GM19240 (cell line): ENCODE results near the gene GMPPA.

DNA sequence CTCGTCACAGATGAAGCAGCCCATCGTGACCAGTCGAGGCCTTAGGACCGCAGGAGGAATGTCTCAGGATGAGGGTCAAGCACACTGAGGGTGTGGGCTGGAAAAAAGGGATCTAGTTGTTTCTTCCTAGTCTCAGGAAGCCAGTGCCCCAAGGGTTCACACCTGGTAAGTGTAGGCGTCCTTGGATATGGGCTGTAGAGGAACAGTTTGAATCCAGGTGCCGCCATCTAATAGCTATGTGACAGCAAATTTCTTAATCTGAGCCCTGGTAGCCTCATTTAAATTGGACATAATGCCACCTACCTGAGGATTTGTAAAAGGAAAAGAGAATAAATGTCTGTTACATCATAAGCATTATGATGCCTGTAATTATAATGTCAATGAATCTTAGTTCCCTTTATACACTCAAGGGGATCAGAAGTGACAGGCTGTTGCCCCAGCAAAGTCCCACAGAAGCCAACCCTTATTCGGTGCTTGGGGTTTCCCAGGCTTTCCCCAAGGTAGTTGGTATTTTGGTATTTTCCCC is 3.7 kb upstream of the GPBAR1 start:
- RRBS = no CpG with 5 or more reads among the region's 7 CpGs

DNA sequence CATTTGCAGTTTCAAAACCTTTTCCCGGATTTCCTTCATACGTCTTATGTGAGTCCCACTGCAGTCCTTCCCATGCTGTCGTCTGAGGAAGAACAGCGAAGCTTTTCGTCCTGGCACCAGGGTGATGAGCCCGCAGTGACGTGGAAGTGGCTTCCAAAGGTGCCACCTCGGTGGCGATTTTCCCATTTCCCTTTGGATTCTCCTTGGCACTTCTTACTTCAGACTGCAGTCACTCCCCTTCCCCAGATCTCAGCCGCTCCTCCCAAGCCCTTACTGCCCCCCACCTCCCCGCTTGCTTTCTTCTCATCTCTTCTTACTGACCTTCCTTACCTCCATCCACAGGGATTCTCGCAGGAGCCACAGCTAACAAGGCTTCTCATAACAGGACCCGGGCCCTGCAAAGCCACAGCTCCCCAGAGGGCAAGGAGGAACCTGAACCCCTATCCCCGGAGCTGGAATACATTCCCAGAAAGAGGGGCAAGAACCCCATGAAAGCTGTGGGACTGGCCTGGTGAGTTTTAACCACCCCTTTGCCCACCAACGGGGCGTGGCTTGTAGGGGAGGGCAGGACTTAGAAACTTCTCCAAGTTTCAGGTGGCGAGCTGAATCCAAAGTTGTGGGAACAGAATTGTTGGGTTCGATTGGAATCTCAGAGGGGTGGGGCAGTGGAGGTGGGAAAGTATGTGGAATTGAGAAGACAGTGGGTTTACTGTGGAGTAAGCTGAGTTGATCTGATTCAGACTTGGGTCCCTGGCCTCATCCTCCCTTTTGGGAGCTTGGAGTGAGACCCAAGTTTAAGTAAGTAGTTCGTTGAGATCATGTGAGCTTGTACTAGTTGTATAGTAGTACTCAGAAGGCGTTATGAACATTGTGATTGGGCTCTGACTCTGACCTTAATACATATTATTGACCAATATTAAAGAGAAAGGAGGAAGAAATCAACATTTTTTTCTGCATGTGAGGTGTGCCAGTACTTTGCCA is 1.0 kb downstream of the PNKD start:
- RRBS = 61% methylated on average over 2 of the region's 20 CpGs

DNA sequence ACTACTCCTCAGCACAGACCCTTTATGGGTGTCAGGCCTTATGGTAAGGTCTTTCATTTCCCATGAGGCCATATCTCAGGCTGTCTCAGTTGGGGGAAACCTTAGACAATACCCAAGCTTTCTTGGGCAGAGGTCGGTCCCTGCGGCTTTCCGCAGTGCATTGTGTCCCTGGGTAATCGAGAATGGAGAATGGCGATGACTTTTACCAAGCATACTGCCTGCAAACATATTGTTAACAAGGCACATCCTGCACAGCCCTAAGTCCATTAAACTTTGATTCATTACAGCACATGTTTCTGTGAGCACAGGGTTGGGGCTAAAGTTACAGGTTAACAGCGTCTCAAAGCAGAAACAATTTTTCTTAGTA is 19.5 kb upstream of the TMBIM1 start:
- RRBS = no CpG with 5 or more reads among the region's 6 CpGs

DNA sequence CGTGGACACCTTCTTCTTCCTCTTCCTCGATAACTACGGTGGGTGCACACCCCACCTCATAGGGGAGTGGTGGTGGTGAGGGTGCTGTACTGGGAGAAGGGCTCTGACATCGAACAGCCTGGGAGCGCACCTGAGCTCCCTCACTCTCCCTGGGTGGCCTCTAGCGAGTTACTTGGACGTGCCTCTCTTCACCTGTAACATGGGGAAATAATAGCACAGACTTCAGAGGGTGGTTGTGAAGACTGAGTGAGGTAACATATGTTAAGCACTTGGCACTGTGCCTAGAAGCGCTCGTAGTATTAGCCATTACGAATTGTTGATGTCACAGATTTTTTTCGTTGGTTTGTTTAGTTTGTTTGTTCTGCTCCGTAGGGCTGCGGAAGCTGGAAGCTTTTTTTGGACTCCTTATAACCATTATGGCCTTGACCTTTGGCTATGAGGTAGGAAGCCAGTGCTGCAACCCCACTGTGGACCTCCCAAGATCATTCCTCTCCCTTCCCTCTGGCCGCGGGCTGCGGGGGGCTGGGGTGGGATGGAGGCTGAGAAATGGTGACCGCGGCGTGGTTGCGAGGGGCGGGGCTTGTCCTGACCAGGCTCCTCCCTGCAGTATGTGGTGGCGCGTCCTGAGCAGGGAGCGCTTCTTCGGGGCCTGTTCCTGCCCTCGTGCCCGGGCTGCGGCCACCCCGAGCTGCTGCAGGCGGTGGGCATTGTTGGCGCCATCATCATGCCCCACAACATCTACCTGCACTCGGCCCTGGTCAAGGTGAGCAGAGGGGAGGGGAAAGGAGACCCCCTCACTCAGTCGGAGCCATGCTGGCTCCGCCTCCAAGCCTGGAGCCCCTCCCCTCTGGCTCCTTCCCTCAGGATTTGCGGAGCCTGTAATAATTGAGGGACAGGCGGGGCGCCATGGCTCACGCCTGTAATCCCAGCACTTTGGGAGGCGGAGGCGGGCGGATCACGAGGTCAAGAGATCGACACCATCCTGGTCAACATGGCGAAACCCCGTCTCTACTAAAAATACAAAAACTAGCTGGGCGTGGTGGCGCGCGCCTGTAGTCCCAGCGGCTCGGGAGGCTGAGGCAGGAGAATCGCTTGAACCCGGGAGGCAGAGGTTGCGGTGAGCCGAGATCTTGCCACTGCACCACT is 5.5 kb downstream of the SLC11A1 start:
- RRBS = no CpG with 5 or more reads among the region's 55 CpGs

DNA sequence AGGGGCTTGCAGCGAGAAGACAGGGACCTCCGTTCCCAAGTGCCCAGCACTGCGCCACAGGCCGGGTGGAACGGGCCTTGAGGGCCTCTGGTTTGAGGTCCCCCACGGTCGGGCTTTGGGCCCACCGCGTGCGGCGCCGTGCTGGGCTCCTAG is 932 bp upstream of the CTDSP1 start:
- RRBS = no CpG with 5 or more reads among the region's 12 CpGs

GRCh38 chr2:218399980-218400180 is 212 bp downstream of the CTDSP1 start:
- RRBS = 3% methylated on average over 7 of the region's 21 CpGs

- RRBS = 4% methylated on average over 5 of the region's 58 CpGs
Measured at GRCh38 chr2:218400181-218400827, 636 bp downstream of the CTDSP1 start.

DNA sequence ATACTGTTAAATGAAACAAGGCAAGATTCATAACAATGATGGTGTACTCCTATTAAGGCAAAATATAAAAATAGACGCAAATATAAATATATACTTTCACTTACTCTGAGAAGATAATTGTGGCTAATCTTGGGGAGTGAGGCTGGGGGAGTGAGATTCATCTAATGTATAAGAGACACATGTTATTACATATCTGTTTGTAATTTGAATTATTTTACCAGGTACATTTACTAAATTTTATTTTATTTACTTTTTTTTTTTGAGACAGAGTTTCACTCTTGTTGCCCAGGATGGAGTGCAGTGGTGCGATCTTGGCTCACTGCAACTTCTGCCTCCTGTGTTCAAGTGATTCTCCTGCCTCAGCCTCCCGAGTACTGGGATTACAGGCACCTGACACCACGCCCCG is 8.9 kb upstream of the VIL1 start:
- RRBS = no CpG with 5 or more reads among the region's 5 CpGs

- RRBS = no CpG with 5 or more reads among the region's 6 CpGs
Measured at GRCh38 chr2:218755918-218756345, 26.0 kb upstream of the CYP27A1 start.

- RRBS = 4% methylated on average over 10 of the region's 19 CpGs
Measured at GRCh38 chr2:218860144-218860629, 582 bp downstream of the WNT6 start.

- RRBS = no CpG with 5 or more reads among the region's 10 CpGs
Measured at GRCh38 chr2:219070845-219072057, 10.5 kb upstream of the IHH start.

- RRBS = no CpG with 5 or more reads among the region's 6 CpGs
Measured at GRCh38 chr2:219116677-219117473, 43.7 kb downstream of the NHEJ1 start.

DNA sequence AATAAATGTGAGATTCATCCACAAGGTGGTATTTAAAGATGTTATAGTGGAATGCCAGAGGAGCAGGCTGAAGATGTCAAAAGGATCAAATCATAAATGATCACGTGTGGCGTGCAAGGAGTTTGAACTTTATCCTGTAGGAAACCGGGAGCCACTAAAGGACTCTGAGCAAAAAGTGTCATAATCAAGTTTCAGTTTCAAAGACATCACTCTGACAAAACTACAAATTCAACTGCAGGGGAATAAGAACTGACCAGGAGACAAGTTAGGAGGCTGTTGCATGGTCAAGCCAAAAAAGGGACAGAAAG is 19.9 kb downstream of the NHEJ1 start:
- RRBS = no CpG with 5 or more reads among the region's 3 CpGs

- RRBS = 94% methylated on average over 5 of the region's 18 CpGs
Measured at GRCh38 chr2:219214150-219214775, 4.5 kb downstream of the ABCB6 start.

DNA sequence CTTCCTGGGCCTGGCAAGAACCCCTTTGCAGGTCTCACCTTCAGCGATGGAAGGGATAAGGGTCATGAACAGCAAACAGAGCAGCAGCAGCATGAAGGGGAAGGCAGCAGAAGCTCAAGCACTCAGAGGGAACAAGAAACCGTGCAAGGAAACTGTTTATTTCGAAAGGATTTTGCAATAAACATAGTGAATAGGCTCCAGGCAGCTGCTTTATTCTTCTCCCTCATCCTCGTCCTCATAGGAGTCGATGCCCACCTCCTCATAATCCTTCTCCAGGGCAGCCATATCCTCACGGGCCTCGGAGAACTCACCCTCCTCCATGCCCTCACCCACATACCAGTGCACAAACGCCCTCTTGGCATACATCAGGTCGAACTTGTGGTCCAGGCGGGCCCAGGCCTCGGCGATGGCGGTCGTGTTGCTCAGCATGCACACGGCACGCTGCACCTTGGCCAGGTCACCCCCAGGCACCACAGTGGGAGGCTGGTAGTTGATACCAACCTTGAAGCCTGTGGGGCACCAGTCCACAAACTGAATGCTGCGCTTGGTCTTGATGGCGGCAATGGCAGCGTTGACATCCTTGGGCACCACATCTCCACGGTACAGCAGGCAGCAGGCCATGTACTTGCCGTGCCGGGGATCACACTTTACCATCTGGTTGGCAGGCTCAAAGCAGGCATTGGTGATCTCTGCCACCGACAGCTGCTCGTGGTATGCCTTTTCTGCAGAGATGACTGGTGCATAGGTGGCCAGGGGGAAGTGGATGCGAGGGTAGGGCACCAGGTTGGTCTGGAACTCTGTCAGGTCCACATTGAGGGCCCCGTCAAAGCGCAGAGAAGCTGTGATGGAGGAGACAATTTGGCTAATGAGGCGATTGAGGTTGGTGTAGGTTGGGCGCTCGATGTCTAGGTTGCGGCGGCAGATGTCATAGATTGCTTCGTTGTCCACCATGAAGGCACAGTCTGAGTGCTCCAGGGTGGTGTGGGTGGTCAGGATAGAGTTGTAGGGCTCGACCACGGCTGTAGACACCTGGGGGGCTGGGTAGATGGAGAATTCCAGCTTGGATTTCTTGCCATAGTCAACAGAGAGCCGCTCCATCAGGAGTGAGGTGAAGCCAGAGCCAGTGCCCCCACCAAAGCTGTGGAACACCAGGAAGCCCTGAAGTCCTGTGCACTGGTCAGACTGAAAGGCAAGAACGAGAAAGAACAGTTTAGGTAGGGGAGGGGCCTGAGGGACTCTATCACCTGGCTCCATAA is 2.5 kb upstream of the TUBA4B start:
- RRBS = no CpG with 5 or more reads among the region's 37 CpGs

GRCh38 chr2:219399707-219400291 is 12.1 kb upstream of the DNPEP start:
- RRBS = no CpG with 5 or more reads among the region's 12 CpGs

DNA sequence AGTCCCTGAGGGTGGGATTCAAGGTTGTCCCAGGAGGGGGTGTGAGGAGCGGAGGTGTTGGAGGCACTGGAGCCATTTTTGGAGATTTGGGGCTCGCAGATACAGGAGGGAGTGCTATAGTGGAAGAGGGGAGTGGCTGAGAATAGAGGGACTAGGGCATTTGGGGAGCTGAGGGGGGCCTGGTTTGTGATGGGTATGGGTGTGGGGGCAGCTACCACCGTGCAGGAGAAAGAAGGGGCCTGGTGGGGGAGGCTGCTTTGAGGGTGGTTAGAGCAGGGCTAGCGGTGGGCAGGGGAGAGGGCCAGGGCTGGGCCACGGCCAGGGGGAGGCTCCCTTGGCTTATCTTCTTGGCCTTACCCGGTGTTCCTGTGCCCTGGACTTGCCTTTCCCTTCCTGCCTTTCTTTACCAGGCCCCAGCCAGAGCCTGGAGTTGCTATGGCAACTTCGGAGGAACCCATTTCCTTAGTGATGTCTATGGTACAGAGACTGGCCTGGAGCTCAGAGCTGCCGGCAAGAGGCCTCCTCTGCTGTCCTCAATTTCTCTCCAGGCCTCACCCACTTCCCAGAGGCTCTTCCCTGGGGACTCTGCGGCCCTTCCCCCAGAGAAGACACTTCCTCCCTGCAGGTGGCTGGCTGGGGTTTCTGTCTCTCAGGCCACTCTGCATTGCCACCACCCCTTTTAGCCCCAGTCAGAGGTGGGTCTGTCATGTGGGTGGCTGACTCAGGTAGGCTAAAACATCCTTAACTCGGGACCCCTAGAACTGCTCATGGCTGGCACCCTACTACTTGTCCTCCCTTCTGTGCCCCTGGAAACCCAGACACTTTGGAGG is 11.4 kb downstream of the SPEG start:
- RRBS = no CpG with 5 or more reads among the region's 10 CpGs

GRCh38 chr2:219447916-219448855 is 13.5 kb downstream of the SPEG start:
- RRBS = 25% methylated on average over 58 of the region's 110 CpGs

DNA sequence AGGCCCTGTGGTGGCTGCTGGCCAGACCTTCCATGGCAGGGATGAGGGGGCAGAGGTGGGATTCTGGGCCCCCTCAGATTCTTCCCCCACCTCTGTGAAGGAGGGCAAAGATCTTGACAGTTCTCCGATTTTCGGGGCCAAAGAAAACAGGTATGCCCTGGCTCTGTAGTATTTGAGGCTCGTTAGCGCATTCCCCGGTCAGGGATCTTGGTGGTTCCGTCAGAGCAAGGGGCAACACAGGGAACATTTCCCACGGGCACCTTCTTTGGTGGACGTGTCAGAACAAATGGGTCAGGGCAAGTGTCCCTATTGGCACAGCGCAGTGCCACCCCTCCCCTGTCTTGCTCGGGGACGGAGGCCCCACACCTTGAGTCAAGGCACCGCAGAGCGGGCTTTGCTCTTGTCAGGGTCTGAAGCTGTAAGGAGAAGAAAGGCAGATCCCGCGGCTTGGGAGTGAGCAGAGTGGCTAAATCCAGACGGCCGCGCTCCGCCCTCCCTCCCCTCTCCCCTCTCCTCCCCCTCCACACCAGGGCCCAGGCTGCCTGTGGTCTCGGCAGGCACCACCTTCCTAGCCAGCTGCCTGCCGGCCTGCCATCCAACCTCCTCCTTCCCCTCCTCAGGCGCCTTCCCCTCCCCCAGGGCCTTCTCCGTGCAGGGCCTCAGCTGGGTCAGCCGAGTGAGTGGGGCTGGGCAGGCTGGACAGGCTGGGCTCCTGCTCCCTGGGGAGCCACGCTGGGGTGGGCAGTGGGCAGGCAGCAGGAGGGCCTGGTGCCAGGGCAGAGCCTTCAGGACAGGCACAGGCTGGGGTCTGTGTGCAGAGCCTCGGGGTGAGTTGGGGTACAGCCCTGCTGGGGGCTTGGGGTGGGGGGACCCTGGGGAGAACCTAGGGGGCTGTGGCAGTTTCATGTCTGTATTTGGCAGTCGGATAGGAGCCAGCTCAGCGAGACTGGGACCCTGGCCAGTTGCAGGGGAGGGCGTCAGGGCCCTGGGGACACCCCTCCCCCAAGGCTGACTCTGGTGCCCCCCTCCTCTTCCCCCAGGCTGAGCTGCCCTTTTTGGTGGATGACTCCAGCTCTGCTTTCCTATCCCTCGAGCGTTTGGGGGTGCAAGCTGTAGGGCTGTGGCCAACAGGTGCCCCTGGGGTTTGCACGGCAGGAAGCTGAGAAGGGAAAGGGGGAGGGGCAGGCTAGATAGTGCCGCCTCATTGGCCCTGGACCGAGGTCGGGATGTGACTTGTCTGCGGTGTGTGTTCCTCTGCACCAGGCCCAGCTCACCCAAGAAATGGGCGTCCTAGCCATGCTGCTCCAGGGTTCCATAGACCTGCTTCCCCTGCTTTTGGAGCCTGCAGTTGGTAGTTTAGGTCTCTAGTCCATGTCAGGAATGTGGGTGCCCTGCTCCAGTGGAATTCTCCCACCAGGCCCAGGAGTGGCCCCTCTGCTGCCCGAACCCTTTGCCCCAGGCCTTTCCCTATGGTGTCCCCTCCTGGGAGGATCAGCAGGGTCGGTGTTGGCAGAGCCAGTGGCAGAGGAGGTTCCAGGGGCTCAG is 26.1 kb downstream of the SPEG start:
- RRBS = no CpG with 5 or more reads among the region's 39 CpGs

GRCh38 chr2:219498189-219499064 is at the start of gene GMPPA:
TSS of gene GMPPA (plus strand) at chr2:219498891.
- RRBS = 5% methylated on average over 2 of the region's 55 CpGs